Psoas muscle (tissue), 2 donors: ENCODE measurements around a stretch of chr1.

DNA sequence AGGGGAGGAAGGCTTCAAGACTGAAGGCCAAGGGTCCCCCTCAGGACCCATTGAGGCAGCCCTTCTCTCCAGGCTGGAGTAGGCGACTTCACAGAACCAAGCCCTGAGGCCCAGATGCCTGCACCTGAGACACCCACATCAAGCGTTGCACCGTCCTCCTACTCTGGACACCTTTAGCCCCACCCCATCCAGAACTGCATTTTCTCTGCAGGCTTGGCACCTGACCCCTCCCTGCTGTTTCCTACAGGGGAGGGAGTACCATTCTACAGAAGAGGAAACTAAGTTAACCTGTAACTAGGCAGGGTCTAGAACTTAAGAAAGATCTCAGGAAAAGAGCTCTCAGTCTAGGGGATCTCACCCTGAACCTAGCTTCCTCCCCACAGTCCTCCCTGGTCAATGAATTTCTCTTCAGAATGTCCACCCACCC lies 12.0 kb downstream of the PEF1 start:
- PRO-cap, 2 experiments: no peak in any of the 2 experiments

- PRO-cap, 2 experiments: no peak in any of the 2 experiments
These were observed 3.8 kb downstream of the PEF1 start for GRCh38 chr1:31640556-31641621.

DNA sequence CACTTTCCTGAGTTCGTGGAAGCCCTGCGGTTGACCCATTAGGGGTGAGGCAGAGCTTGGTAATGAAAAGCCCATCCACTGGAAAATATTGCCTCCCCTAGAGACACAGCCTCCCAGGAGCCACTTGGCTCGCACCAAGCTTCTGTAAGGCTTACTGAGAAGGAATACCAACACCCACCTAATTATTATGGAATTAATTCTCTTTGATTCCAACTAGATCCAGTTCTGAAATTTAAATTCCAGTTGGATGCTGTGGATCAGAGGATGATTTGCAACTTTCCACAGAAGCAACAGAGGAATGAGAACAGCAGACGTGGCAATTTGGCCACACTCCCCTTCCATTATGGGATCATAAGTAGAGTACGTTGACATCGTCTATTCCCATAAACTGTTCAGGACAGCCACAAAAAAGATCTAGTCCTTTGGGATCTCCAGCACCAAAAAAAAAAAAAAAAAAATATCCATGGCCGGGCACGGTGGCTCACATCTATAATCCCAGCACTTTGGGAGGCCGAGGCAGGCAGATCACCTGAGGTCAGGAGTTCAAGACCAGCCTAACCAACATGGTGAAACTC lies 4.2 kb upstream of the PEF1 start:
- PRO-cap, 2 experiments: no peak in any of the 2 experiments

- PRO-cap, 2 experiments: peak in 1 of 2 experiments; most common plus-strand start chr1:31670005 (in 1); most common minus-strand start chr1:31670412 (in 1)
These were observed 25.3 kb upstream of the PEF1 start for GRCh38 chr1:31669551-31670819.

DNA sequence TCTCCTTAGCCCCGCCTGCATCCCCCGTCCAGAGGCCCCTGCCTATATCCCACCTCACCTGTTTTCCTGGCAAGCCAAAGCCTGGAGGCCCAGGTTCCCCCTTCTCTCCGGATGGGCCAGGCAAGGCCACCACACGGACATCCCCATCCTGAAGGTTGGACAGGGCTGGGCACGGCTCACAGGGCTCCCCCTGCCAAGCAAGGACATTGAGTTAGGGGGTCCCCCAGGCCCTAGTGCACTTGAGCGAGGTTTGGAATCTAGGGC lies 18.3 kb downstream of the COL16A1 start:
- PRO-cap, 2 experiments: no peak in any of the 2 experiments

GRCh38 chr1:31699355-31699747 lies 4.5 kb downstream of the COL16A1 start:
- PRO-cap, 2 experiments: no peak in any of the 2 experiments

DNA sequence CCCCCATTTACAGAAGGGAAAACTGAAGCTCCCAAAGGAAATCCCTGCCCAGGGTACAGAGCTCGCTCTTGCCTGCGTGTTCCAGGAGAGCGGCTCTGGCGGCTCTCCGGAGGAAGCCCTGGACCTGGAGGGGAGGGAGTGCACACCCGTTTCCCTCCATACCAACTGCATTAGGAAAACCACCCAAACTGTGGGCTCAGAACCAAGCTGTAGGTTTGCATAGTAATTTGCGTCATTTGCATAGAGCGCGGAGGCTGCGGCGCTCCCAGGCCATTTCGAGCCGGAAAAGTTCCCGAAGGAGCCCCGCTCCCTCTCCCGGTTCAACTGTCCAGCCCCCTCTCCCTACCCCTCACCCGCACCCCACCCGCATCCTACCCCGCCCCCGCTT lies 24.7 kb upstream of the ADGRB2 start:
- PRO-cap, 2 experiments: no peak in any of the 2 experiments

GRCh38 chr1:31888980-31889763 lies 49.0 kb downstream of the PTP4A2 start:
- PRO-cap, 2 experiments: no peak in any of the 2 experiments

DNA sequence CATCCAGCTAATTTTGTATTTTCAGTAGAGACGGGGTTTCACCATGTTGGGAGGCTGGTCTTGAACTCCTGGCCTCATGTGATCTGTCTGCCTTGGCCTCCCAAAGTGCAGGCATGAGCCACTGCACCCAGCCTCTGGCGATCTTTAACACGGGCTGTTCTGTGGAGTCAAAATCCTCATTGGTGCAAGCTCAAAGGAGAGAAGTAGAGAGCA lies 34.5 kb downstream of the PTP4A2 start:
- PRO-cap, 2 experiments: peak in 1 of 2 experiments; most common minus-strand start position 143 of the sequence (in 1)

- PRO-cap, 2 experiments: no peak in any of the 2 experiments
These were observed 23.3 kb downstream of the PTP4A2 start for GRCh38 chr1:31914470-31915700.

DNA sequence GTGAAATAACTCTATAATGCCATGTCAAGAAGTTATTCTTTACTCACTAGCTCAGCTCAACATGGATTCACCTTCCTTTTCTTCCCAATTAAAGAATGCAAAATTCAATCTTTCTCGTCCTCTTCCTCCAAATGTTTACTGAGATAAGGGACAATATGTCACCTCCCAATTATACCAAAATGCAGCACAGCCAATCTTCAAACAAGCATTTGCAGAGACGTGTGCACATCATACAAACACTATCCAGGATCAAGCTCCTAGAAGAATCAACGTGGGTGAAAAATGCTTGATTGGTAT lies 7.3 kb downstream of the PTP4A2 start:
- PRO-cap, 2 experiments: no peak in any of the 2 experiments

DNA sequence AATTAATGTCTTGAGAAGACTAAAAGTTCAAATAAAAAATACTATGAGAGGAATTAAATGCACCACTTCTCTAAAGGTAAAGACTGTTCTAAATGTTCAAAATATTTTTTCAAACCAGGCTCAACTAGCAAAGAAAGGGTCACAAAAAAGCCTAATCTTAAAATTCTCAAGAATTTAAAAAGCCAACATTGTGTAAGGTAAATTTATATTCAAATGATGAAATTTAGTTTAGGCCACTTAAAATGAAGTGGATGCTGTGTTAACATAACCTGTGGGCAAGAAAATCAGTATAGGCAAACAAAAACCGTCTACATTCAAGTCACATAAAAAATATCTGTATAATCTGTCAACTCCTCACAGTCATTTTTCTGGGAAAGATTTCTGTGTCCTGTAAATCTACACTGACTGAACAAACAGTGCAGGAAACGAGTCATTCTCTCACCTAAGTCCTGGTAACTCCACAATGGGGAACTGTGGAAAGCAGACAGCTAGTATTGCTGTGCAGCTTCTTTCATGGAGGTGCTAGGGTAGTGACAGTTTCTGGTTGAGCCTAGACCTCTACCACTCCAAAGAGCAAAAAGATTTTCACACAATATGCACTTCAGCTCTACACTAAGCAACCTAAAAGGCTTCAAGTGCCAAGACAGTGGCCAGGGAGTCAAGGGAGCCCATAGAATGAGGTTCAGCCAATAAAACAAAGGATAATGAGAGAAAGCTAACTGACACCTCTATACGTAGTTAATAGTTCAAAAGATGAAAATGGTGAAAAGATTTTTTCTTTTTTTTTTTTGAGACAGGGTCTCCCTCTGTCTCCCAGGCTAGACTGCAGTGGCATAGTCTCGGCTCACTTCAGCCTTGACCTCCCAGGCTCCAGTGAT lies 5.7 kb downstream of the PTP4A2 start:
- PRO-cap, 2 experiments: no peak in any of the 2 experiments

- PRO-cap, 2 experiments: no peak in any of the 2 experiments
These were observed 36.1 kb upstream of the KHDRBS1 start for GRCh38 chr1:31977302-31978141.

GRCh38 chr1:32032681-32034027 lies 19.5 kb downstream of the KHDRBS1 start:
- PRO-cap, 2 experiments: no peak in any of the 2 experiments

DNA sequence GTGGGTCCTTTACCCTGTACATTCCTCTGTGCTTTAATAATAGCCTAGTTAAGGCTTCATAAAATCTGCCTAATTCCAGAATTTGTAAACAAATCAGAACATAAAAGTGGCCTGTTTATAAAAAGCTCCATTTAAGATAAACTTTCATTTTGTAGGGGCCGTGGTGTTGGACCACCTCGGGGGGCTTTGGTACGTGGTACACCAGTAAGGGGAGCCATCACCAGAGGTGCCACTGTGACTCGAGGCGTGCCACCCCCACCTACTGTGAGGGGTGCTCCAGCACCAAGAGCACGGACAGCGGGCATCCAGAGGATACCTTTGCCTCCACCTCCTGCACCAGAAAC lies 24.0 kb downstream of the KHDRBS1 start:
- PRO-cap, 2 experiments: no peak in any of the 2 experiments

- PRO-cap, 2 experiments: no peak in any of the 2 experiments
These were observed 29.5 kb downstream of the KHDRBS1 start for GRCh38 chr1:32042761-32043943.

GRCh38 chr1:32062945-32063967 lies 9.5 kb upstream of the TMEM39B start:
- PRO-cap, 2 experiments: no peak in any of the 2 experiments

GRCh38 chr1:32127403-32127870 lies 19.6 kb downstream of the KPNA6 start:
- PRO-cap, 2 experiments: no peak in any of the 2 experiments

DNA sequence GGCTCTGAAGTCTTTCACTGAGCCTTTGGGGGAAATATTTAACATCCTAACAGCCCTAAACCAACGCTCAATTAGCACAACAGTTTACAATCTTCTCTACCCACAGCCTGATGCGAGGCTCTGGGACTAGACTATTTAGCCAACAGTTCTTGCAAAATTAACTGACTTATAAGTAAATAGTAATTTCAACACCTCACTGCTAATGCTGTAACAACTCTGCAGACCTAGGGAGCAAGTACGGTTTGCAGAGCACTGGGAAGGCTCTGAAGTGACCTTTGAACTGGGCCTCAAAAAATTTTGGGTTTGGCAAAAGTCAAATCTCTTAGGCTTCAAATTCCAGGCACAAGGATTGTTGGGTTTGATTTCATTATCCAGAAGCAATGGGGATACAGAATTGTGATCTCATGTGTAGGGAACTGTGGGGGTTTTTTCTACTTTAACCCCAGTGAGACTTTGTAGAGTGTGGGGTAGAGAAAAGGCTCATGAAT lies 1.1 kb upstream of the TXLNA start:
- PRO-cap, 2 experiments: no peak in any of the 2 experiments

DNA sequence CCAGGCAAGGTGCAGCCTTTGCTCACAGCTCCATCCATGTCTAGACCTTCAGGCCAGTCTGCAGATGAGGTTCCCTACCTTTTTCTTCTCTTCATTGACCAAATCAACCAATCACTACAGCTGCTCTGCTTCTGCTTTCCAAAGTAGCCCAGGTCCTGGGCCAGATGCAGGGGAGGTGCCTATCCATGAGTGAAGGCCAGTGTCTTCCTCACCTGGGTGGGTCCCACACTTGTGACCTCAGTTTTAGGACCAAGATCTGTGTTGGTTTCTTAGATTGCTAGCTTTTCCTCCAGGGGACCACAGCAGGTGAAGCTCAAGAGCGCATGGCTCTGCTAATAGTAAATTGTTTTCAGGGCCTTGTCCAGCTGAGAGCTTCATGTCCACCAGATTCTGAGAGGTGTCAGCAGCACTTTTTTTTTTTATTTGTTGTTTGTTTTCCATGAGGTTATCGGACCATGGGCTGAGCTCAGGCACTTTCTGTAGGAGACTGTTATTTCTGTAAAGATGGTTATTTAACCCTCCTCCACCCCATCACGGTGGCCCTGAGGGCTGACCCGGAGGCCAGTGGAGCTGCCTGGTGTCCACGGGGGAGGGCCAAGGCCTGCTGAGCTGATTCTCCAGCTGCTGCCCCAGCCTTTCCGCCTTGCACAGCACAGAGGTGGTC lies 2.9 kb upstream of the CCDC28B start:
- PRO-cap, 2 experiments: no peak in any of the 2 experiments